SJCRH30 (cell line): ENCODE measurements around the gene TOR1B.

DNA sequence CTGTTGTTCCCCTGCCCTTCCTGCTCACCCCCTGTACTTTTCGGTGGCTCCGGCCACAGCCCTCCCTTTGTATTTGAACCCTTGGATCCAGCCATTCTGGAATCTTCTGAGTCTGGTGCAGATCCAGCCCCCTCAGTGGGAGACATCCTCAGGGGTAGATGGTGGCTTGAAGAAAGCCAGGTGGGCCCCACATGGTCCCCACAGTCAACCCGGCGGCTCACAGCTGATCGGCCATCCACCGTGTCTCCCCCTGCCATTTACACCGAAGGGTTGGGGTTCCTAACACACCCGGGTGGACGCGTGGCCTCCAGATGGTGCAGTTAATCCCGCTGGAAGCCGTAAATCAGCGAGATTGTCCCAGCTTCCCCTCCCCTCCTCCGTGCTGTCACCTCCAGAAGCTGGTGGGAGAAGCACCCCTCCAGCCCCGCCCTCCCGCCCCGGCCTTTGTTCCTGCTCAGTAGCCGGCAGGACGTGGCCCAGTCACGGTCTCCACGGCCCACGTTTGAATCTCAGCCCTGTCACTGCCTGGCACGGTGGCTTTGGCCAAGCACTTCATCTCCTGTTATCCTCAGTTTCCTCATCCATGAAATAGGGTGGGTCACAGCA is 204.7 kb downstream of the C9orf50 start:
- RAMPAGE, long total RNA = no peak

GRCh38 chr9:129432305-129432682 is 188.6 kb downstream of the C9orf50 start:
- RAMPAGE, long total RNA = no peak

GRCh38 chr9:129555615-129556215 is 65.2 kb downstream of the C9orf50 start:
- RAMPAGE, long total RNA = no peak

- RAMPAGE, long total RNA = no peak
These were observed 36.8 kb downstream of the C9orf50 start for GRCh38 chr9:129583984-129584557.

- RAMPAGE, long total RNA = no peak
These were observed 33.4 kb downstream of the C9orf50 start for GRCh38 chr9:129587384-129587931.

- RAMPAGE, long total RNA = no peak
These were observed 13.3 kb downstream of the C9orf50 start for GRCh38 chr9:129607486-129608074.

GRCh38 chr9:129611045-129611463 is 9.8 kb downstream of the C9orf50 start:
- RAMPAGE, long total RNA = no peak

- RAMPAGE, long total RNA = no peak
These were observed 932 bp upstream of the NTMT1 start for GRCh38 chr9:129624911-129625551.

GRCh38 chr9:129638453-129639209 is 3.3 kb downstream of the ASB6 start:
- RAMPAGE, long total RNA = no peak

DNA sequence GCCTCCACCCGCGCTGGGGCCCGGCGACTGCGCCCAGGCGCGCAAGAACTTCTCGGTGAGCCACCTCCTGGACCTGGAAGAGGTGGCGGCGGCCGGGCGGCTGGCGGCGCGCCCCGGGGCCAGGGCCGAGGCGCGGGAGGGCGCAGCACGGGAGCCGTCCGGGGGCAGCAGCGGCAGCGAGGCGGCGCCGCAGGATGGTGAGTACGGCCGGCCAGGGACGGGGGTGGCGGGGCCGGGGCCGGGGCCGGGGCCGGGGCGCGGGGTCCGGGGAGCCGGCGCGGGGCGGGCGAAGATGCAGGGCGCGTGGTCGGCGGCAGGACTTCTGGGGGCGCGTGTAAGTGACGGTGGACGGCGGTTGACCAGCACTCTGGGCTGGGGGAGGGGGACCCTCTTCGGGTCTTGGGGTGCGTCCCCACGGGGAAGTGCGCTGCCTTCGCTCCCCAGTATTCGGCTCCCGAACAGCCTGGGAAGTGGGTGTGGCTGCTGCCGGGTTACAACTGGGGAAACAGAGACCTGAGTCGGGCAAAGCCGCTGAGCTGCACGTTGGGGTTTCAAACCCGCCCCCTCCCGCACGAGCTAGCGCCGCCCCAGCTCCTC is 581 bp downstream of the PRRX2 start:
- RAMPAGE, long total RNA = no peak

DNA sequence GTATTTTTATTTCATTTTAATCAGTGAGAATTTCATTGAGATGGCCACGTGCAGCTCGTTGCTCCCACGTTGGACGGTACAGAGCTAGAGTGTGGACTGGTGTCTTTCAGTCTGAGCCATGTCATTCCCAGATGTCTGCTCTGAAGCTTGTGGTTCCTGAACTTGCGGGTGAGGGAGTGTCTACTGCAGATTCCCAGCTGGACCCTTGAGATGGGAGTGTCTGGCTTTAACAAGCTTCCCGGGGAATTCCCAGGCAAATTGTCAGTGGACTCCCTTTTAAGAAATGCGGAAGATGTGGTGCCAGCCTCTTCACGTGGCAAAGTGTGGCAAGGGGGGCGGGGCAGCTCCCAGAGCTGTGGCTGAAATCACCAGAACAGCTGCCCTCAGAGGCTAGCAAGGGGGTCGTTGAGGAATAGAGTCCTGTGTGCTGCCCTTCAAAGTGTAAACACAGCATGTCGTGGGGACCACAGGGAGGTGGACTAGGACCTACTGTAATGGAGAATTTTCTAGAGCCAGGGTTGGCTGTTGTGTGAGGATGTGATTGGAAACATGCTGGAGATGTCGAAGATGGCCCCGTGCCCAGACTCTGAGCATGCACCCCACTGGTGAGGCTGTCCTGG is 37.2 kb downstream of the PRRX2 start:
- RAMPAGE, long total RNA = no peak

- RAMPAGE, long total RNA = no peak
These were observed 26.2 kb downstream of the PTGES start for GRCh38 chr9:129726582-129727169.

- RAMPAGE, long total RNA = no peak
These were observed at the start of gene TOR1B for GRCh38 chr9:129802661-129803934. TSS of gene TOR1B (plus strand) at chr9:129803184.

DNA sequence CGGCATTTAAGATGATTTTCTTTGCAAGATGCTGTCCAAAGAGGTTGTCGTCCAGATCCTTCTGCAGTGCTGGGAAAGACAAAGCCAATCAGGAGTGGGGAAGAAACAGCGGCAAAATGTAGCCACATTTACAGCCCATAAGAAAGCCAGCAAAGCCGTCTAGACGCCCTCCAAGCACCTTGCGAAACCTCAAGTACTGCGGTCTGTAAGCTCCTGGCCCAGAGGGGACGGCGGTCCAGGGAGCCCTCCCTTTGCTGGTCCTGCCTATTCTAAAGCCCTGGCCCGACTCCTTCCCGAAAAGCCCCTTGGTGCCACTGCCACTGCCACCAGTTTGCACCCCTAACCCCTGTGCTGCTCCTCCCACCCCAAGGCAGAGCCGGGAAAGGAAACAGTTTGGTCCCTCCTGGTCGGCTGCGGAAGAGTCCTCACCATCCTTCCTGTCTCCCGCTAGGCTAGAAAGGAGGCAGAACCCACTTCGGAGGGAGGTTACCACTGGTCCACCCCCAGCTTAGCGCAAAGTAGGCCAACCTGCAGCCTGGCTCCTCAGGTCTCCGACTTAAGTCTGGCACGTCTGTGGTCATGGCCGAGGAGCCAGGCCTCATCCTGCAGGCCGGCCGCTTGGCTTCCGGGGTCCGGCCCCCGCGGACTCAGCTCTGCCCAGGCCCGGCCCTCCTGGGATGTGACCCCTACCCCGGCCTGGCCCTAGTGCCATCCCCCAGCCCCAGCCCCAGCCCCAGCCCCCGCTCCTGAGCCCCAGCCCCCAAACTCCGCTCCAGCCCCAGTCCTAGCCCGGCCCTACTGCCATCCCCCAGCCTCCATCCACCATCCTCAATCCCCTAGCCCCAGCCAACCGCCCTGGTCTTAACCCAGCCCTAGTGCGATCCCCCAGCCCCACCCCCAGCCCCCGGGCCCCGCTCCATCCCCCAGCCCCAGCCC is 890 bp downstream of the TOR1A start:
- RAMPAGE, long total RNA = no peak

DNA sequence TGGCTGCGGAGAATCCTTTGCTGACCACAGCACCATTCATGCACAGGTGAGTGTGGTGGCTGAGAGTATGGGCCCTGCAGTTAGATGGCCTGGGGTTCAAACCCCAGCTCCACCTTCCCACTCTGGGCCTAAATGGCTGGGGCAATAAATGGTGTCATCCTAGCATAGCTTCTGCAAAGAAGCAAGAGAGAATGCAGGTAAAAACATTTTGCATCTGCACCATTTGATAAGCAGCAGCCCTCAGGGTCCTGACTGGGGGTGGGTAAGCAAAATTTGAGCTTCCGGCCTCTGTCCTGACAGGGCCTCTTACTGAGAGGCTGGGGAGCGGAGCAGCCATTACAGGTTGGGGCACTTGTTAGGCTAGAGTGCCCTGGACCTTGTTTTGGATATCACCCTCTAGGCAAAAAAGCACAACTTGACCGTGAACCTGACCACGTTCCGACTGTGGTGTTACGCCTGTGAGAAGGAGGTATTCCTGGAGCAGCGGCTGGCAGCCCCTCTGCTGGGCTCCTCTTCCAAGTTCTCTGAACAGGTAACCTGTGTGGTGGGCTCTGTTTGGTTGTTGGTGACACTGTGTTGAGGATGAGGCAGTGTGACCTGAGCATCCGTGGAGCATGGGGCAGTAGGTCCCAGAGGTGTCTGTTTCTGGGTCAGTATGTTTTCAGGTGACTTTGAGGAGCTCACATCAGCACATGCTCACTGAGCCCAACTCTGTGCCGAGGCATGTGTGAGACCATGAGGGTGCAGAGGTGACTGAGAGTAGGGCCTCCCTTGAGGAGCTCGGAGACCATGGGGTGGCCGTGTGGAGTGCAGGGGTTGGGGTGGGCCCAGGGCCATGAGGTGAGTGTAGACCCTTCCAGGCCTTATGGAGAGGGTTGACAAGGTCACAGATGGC is 23.1 kb downstream of the USP20 start:
- RAMPAGE, long total RNA = no peak

DNA sequence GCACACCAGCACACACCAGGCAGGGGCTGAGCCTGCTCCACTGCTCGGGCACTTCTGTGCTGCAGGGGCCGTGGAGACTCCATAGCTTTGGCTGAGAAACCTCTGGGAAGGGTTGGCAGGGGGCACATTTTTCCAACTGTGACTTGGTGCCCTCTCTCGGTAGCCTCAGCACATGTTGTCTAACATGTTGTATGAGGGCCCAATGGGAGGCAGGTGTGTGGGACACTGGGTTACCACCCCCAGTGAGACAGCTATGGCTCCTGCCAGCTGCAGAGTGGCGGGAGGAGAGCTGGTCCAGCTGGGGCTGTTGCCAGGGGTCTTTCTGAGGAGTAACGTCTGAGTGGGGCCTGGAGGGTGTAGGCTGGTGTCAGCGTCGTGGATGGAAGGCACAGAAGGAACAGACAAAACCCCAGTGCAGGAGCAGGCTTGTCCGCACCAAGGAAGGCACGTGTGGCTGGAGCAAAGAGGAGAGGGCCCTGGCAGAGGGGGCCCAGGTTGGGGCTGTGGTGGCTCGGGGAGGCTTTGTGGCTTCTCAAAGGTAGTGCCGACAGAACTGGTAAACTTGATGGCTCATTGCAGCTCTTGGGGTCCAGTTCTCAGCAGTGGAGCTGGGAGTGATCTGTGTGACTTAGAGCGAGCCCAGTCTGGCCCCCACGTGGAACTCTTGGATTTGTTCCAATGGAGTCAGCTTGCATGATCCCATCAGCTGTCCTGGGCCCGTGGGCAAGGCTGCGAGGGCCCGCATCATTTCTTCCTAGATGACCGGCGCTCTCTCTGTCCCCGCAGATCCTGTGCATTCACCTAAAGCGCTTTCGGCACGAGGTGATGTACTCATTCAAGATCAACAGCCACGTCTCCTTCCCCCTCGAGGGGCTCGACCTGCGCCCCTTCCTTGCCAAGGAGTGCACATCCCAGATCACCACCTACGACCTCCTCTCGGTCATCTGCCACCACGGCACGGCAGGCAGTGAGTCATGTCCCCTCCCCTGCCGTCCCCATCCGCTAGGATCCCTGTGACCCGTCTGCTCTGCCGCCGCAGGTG is 38.9 kb downstream of the USP20 start:
- RAMPAGE, long total RNA = no peak

DNA sequence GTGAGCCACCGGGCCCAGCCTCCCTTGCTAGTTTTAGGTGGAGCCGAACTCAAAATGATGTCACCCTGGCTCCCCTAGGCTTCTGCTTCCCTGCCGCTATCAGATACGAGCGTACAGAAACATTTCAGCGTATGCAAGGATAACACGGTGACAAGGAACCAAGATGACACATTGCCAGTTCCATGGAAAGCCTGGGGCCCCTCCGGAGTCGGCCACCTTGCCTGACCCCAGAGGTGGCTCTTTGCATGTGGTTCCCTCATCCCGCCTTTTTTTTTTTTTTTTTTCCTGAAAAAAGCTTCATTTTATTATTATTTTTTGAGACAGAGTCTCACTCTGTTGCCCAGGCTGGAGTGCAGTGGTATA is 47.8 kb downstream of the USP20 start:
- RAMPAGE, long total RNA = no peak

- RAMPAGE, long total RNA = no peak
These were observed 50.6 kb downstream of the USP20 start for GRCh38 chr9:129885602-129886546.

- RAMPAGE, long total RNA = no peak
These were observed 96.4 kb downstream of the FNBP1 start for GRCh38 chr9:129946553-129946986.

DNA sequence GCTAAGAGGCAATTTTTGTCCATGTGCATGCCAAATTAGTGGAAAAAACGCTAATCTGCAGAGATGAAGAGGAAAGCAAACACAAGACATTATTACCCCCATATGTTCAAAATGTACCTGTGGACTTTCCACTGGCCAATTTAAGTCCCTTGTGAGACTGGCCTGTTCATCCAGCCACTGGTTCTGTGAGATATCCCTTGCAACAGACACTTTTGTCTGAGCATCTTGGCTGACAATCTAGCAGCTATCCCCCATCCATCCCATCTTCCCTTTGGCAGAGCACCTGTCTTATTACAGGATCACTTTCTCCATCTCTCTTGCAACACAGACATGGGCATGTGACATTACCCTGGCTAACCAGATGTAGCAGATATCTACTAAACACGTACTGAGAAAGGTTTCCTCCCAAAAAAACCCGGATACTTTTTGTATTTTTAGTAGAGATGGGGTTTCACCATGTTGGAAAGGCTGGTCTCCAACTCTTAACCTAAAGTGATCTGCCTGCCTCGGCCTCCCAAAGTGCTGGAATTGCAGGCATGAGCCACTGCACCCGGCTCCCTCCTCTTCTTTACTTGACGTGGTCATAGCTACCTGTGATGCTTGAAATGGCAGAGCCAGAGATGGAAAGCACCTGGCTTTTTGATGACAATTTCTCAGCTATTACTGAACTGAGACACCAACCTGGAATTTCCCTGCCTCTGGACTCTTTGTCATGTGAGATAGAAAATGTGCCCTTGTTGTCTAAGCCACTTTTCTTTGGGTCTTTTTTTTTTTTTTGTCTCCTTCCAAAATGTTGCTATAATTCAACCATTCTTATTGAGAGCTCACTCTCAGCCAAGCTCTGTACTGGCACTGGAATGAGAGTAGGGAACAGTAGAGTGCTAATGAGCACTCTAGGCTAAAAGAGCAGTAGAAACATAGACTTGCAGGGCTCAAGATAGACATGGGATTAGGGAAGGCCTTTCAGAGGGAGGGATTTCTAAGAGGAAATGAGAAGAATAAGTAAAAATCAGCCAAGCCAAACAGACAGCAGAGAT is 32.7 kb downstream of the FNBP1 start:
- RAMPAGE, long total RNA = no peak